ENCODE results near the gene RTL1.

GRCh38 chr14:100266180-100266710, 27.3 kb downstream of the YY1 start:
- RRBS = no CpG with 5 or more reads among the region's 5 CpGs

- RRBS = no CpG with 5 or more reads among the region's 3 CpGs
Measured at GRCh38 chr14:100286122-100286433, 20.2 kb downstream of the SLC25A29 start.

GRCh38 chr14:100328597-100329553, 5.7 kb downstream of the SLC25A47 start:
- RRBS = 80% methylated on average over 7 of the region's 46 CpGs

GRCh38 chr14:100434246-100434655, 58.0 kb downstream of the WDR25 start:
- RRBS = no CpG with 5 or more reads among the region's 1 CpG

- RRBS = no CpG with 5 or more reads among the region's 14 CpGs
Measured at GRCh38 chr14:100562841-100563137, 24.4 kb downstream of the BEGAIN start.

DNA sequence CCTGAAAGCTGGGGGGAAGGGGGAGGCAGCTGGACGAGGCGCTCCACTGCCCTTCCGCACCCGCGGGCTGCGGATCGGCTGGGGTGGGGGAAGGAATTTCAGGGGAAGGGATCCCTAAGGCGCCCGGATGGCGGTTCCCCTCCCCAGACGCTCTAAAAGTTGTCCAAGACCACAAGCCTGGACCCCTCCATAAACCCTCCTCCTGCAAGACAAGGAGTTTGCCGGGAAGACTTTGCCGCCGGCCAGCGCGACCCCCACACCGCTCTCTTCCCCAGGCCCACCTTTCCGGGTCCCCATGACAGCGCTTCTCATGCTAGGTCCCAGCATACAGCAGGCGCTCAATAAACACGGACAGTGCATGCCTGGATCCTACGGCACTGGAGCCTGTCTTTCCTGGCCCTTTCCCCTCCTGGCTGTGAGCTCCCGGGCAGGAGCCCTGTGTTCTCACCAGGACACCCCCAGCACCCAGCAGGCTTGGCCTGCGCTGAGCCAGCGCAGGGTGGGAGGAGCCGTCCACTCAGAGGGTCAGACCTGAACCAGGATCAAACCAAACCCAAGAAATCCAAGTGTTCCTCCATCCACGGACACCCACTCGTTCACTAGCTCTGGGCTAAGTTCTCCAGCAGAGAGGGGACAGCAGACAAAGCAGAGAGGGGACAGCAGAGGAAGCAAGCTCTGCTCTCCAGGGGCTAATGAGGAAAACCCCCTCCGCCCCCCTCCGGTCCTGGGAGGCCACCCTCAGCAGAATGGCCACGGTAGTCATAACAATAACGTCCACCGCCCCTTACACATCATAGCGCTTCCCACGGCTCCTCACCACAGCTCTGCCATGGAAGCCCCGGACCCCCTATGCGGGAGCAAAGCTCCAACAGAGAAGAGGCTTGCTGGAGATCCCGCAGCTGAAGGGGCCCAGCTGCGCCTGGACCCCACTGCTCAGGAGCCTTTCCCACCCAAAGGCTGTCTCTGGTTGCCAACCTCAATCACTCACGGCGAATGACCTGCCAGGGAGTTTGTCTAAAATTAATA, 17.8 kb downstream of the BEGAIN start:
- RRBS = 10% methylated on average over 10 of the region's 41 CpGs

GRCh38 chr14:100641171-100641474, 53.9 kb upstream of the BEGAIN start:
- RRBS = no CpG with 5 or more reads among the region's 4 CpGs

DNA sequence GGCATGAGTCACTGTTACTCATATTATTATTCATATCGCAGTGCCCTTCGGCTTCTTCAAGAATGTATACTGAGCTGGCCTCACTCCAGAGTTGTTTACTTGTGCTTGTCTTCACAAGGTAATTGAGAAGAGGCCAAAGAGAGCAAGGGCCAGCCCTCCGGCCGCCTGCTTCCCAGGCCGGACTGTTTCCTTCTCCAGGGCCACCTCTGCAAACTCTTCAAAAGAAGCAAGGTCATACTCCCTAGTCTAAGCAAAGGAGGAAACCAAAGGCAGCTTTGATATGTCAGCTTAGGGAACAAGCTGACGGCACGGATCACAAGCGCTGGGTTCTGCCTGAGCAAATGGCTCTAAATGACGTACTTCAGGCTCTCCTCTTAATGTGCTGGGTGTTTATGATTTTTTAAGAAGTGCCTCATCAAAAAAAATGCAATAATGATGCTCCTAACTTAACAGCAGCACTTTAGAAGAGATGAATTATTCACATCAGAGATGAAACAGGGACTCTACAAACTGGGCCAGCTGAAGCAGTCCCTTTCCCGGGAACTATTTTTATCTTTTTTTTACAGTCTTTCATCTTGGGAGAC, 65.7 kb upstream of the DLK1 start:
- RRBS = no CpG with 5 or more reads among the region's 10 CpGs

- RRBS = no CpG with 5 or more reads among the region's 10 CpGs
Measured at GRCh38 chr14:100664790-100665226, 61.9 kb upstream of the DLK1 start.

- RRBS = no CpG with 5 or more reads among the region's 25 CpGs
Measured at GRCh38 chr14:100714264-100715141, 12.2 kb upstream of the DLK1 start.

DNA sequence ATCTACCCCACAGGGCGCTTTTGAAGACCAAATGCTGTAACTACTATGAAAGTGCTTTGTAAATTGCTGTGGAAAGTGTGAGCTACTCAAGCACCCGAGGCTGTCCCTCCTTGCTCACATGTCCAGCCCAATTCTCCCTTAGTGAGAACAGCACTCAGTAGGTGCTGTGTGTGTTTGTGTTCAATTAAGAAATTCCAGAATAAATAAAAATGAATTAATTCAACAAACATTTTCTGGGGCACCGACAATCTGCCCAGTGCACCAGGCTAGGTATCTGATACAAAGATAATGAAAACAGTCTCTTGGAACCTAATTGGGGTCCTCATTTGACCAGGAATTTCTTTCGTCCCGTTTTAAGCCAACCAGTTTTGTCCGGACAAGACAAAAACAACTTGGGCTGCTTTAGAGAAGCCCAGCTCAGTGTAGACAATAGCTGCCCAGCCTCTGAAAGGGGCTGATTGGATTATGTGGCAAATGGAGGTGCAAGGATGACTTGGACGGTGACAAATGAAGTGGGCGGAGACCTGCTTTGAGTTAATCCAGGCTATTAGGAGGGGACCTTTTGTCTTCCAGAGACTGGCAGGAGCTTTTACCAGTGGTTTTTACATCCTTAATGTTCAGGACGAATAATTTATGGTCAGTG, 73.0 kb downstream of the RTL1 start:
- RRBS = no CpG with 5 or more reads among the region's 9 CpGs

DNA sequence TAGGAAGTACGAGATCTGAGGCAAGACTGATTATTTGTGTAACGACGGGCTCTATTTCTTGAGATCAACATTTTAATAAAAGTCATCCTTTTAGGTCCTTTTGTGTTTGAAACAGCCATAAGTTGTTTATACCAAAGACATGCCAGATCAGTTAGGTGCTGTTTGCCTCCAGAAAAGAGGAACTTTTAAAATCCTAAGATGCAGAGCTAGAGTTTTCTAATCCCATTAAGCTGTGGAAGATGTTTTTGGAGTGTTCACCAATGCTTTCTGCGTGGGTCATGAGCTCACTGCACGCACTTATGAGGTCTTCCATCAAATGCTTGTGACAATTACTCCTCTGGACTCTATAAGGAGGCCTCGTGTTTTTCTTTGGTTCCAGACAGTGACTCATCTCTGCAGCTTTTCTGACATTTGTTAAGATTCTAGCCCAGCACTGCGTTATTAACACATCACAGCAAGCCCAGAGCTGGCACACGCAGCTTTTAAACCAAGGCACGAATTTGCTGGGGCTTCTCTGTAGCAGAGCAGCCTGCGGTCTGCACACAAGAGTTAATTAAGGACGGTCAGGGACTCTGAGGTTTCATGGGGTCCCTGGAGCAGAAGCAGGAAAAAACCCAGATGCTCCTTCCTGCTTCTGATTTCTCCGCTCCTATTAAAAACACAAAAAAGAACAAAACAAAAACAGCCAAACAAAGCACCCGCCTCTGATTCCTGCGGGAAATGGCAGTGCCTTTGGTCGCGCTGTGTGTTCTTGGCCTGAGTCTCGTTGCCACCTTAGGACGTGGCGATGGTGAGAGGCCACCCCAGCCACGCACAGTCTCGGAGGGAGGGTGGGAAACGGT, 60.7 kb downstream of the RTL1 start:
- RRBS = no CpG with 5 or more reads among the region's 22 CpGs

- RRBS = no CpG with 5 or more reads among the region's 7 CpGs
Measured at GRCh38 chr14:100903577-100903838, at the start of gene RTL1. Gene RTL1, minus strand, starts transcription at chr14:100903722.

DNA sequence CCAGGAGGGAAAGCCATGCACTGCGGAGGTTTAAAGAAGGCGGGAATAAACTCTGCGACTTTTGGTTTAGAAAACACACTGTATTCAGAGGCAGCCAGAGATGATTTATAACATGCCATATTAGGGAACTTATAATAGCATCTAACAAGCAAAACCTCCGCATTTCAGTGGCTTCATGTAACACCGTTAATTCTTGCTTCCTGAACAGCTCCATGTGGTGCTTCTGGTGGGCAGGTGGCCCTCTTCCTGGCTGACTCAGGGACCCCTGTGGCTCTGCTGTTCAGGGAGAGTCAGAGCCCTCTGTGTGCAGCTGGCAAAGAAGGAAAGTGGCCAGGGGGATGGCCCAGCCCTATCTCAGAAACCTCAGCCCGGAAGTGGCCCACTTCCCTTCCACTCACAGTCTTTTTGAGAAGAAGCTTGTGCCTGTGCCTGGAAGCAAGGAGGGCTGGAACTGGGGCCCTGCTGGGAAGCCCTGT, 217.0 kb upstream of the RTL1 start:
- RRBS = no CpG with 5 or more reads among the region's 6 CpGs

- RRBS = no CpG with 5 or more reads among the region's 9 CpGs
Measured at GRCh38 chr14:101201794-101202120, 298.2 kb upstream of the RTL1 start.

DNA sequence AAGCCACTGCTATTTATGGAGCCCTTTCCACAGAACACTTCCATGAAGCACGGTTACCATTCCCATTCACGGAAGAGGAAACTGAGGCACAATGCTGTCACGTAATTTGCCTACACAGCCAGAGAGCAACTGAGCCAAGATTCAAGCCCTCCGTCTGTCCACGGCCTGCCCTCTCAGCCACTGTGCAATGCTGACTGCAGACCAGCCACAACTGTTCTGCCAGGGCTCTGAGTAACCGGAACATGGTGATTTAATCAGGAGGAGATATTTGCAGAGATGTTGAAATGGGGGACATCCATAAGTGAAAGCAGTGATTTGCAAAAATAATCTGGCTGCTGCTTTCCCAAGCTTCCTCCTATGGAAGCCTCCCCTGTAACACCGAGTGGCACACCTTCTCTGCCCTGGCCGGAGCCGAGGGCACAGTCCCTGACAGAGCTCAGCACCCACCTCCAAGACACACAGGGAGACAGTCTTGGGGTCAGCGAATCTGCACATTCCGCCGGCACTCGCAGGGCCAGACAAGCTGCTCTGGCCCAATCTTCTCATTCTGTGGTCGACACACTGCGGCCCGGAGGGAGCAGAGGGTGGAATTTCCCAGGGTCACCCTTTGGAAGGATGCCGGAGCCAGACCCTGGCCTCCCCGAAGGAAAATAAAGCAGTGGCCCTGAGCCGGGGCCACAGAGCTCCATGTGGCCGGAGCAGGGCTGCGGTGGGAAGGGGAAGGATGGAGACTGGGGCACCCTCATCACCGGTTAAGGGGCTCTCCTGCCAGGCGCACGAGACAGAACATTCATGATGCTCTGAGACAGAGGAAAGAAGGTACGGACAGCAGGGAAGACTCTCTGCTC, 358.4 kb upstream of the PPP2R5C start:
- RRBS = 54% methylated on average over 15 of the region's 25 CpGs

- RRBS = 18% methylated on average over 56 of the region's 102 CpGs
Measured at GRCh38 chr14:101458635-101459550, 302.6 kb upstream of the PPP2R5C start.

GRCh38 chr14:101719157-101719728, 42.3 kb upstream of the PPP2R5C start:
- RRBS = no CpG with 5 or more reads among the region's 10 CpGs

DNA sequence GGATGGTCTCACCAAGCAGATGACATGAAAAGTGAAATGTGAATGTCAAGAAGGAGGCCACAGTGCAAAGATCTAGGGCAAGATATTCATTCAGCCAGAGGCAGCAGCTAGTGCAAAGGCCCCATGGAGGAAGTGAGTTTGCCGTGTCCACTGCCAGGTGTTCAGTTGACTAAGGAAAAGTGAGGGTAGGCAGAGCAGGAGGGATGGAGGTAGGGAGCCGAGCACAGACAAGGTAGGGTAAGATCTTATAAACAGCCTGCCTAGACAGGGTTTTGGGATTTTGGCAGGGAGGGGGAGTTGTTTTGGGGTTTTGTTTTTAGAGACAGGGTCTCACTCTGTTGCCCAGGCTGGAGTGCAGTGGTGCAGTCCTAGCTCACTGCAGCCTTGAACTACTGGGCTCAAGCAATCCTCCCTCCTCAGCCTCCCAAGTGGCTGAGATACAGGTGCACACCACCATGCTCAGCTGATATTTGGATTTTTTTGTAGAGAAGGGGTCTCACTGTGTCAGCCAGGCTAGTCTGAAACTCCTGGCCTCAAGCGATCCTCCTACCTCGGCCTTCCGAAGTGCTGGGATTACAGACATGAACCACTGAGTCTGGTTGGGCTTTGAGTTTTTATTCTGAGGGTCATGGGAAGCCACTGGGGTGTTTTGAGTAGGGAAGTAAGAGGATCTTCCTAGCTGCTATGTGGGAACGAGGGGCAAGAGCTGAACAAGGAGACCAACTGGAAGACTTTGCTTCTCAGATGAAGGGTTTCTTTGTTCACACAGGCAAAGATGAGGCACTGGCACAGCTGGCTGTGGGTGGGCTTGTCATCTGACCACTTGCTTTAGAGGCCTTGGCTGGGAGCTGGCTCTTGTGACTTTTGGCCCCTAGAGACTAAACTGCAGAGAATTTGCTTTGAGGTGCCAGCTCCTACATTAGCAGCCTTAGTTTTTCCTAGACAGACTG, 12.2 kb downstream of the PPP2R5C start:
- RRBS = no CpG with 5 or more reads among the region's 6 CpGs

- RRBS = 9% methylated on average over 10 of the region's 51 CpGs
Measured at GRCh38 chr14:101780975-101781697, 19.6 kb downstream of the PPP2R5C start.

Measured in AG09319 (cell line).